Amniotic epithelial cell (primary cell): Measurements from ENCODE around the gene IDI2.

DNA sequence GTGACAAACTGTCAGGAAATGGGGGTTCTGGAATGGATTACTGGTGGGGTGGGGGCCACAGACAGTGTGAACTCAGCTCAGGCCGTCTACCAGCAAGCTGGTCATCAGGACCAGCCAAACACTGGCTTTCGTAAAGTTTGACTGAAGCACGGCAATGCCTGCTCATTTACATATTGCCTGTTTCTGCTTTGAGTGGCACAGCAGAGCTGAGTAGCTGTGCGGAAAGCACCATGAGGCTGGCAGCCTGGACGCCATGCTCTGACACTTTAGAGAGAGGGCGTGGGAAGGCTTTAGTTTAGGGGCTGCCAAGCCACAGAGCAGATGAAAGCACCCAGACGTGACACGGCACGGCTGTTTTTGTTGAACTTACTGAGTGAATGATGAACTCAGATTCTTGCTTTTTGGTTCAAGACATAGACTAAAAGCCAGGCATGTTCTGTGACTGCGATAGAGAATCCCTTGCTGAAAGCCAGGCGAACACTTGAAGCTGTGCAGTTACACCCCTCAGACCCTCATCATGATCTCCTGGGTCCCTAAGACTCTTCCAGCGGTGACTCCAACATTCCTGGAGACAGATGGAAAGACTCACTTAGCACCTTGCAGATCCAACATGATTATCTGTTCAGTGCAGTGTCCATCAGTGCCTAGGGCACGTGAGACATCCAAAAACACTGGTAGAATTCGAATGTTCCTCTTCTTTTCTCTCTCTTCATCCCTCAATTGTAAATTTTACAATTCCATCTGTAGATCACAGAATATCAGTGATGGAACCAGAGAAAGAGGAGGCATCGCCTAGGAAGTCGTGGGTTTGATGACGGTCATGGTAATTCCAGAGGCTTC lies 182.1 kb downstream of the ZMYND11 start:
- RRBS = no CpG with 5 or more reads among the region's 17 CpGs

- RRBS = no CpG with 5 or more reads among the region's 20 CpGs
Measured at GRCh38 chr10:383746-384474, 248.7 kb downstream of the ZMYND11 start.

DNA sequence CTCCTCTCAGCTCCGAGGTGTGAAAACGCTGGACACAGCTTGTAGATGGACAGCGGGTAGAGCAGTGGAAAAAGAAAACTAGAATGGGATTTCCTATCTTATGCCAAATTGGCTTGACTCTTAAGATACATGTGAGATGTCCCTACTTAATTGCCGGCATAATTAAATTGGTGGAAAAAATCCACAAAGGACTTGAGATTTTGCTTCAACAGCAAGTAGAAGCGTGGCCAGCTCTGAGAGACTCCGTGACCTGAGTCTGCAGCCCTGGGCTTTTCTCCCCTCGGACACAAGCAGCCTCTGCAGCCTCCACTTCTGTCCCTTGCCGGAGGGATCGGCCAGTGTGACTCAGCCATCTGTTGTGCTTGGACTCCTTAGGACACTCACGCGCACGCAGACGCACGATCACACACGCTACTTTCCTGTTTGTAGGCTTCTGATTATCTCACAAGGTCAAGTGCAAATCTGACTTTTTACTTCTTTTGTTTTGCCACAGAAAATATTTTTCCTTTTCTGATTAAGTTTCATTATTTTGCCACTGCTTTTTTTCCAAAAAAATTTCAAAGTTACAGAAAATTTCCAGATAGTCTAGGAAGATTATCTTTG lies 268.8 kb downstream of the DIP2C start:
- RRBS = no CpG with 5 or more reads among the region's 15 CpGs

DNA sequence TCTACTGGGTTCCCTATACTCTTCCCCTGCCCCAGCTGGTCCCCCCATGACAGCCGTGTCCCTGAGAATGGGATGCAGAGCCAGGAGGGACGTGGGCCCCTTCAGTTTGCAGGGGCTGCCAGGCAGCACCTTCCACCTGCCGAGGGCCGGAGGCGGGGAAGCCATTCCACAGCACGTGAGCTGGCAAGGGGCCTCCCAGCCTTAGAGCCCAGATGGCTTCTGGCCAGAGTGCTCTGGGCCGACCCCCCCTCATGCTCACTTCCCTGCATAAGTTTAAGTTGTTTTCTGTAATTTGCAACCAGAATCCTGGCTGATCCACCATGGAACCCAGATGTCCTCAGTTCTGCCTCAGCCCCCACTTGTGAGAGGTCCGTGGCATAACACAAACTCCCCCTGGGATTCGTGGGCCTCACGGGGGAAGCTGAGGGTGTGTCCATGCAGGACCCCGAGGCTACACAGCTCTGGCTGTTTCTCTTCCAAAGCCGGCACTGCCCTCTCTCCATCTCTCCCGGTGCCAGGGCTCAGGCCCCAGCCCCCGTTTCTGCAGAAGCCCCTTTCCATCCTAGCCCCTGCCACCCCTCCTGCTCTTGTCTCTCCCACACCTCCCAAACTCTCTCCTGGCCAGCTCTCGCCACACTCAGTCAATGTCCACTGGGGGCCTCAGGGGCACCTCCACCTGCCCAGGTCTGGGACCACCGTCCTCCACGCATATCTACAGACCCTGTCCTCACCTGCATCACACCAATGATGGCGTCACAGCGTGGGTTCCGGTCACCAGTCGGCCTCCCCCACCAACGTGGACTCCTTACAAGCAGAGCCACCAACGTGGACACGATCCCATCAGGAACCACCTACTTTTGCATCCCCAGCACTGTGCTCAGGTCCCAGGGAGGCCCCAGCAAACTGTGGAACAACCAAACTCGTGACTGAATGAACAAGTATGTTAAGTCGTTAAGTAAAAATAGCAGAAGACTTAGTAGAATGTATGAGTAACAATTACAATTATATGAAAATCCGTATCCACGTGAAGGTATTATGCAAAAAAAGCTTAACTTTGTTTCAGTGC lies 38.6 kb downstream of the DIP2C start:
- RRBS = no CpG with 5 or more reads among the region's 28 CpGs

- RRBS = no CpG with 5 or more reads among the region's 4 CpGs
Measured at GRCh38 chr10:895429-895842, 36.1 kb downstream of the LARP4B start.

DNA sequence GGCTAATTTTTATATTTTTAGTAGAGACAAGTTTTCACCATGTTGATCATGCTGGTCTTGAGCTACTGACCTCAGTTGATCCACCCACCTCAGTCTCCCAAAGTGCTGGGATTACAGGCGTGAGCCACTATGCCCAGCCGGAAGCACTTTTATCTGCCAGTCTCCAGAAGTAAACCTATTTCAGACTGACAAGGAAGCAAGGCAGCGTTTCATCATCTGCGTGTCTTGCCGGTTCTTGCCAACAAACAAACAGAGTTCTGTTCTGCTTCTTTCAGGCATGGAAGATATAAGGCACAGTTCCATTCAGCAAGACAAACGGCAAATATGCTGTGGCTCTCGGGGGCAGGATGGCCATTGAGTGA lies 15.5 kb upstream of the LARP4B start:
- RRBS = 56% methylated on average over 4 of the region's 7 CpGs

DNA sequence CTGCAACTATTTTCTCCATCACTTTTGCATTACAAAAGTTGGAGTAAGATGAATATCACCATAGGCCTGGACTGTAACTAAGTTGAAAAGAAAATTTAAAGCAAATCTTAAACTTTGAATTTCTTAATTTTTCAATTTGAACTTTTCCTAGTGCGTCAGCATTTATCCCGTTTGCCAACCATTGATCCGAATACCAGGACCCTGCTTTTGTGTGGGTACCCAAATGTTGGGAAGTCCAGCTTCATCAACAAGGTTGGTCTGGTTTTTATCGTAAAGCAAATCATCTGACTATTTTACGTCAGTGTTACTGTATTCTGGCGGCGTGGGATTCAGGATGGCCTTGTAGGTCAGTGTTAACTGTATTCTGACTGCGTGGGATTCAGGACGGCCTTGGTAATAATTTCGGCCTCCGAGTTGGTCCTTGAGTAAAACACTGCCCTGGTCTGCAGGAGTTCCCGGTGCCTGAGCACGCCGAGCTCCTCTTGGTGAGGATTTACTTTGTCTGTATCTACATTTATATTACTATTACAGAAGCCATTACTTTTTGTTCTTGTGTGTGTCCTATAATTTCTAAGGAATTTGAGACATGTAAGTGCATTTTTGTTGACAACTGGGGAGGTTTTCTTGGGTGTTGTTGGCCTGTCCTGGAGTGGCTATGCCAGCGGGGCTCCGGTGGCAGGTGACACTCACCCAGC lies 9.0 kb downstream of the GTPBP4 start:
- RRBS = no CpG with 5 or more reads among the region's 16 CpGs

- RRBS = no CpG with 5 or more reads among the region's 17 CpGs
Measured at GRCh38 chr10:1006686-1007306, 18.6 kb downstream of the GTPBP4 start.

DNA sequence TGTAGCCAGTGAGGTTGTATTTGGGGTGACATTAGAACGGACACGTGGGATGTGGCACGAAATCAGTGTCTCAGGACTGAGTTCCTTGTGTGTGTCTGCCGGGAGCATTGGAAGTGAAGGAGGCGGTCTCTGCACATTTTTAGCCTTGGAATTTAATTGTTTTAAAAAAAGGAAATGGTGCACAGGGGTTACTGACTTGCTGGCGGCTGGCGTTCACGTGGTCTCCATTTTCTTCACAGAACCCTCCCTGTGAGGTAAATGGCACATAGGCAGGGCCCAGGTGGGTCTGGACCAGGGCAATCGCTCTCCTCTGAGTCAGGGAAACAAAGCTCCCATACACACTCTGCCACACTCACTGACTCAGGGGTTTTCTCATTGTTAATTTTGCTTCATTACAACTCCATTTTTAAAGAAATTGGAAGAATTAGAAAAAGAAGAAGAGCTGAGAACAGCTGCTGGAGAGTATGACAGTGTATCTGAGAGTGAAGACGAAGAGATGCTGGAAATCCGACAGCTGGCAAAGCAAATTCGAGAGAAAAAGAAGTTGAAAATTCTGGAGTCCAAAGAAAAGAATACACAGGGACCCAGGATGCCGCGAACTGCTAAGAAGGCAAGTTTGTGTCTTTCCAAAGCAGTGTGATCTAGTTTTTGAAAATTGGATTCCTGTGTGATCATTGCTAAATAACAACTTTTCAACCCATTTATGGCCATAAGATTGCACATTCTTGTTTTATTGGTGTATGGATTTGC lies 13.4 kb downstream of the IDI2 start:
- RRBS = no CpG with 5 or more reads among the region's 14 CpGs

DNA sequence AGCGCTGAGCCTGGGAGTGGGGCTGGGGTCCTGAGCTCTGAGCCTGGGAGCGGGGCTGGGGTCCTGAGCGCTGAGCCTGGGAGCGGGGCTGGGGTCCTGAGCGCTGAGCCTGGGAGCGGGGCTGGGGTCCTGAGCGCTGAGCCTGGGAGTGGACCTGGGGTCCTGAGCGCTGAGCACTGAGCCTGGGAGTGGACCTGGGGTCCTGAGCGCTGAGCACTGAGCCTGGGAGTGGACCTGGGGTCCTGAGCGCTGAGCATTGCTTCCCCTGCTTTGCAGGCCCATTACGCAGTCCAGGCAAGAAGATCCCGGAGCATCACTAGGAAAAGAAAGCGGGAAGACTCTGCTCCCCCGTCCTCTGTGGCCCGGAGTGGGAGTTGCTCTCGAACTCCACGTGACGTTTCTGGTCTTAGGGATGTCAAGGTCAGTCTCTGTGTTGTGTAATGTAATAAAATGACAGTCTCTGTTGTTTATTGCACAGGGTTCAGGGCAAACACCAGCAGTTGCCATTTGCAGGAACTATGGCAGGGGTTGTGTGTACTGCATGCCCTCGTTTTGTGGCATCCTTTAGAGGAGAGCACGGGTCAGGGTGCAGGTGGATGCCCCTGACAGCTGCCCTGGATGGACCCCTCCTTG lies 10.1 kb downstream of the IDI2 start:
- RRBS = 95% methylated on average over 4 of the region's 20 CpGs

DNA sequence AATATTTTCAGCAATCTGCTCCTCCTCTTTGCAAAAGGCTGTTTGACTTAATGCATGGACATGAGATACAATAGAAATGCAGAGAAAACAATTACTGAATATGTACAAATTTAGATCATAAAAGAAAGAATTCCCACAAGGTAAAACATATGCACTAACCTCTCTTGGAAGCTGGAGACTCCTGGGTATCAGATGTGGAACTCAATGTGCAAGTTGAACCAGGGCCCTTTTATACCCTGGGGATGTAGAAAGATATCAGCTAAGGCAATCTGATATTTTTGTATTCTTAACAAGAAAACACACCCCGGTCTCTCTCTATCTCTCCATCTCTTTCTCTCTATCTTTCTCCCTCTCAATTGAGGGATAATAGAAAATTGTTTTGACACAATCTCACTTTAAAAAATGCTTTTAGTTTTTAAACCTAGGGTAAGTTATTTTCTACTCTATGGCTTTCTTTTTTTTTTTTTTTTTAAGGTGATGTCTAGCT lies at the start of gene IDI2:
Gene IDI2 (minus strand): TSS at position 203 of the 487 bp plus-strand sequence.
- RRBS = no CpG with 5 or more reads among the region's 1 CpG

GRCh38 chr10:1026609-1026887 lies 889 bp upstream of the IDI2 start:
- RRBS = no CpG with 5 or more reads among the region's 5 CpGs

- RRBS = no CpG with 5 or more reads among the region's 6 CpGs
Measured at GRCh38 chr10:1097098-1097304, 40.8 kb downstream of the WDR37 start.

- RRBS = no CpG with 5 or more reads among the region's 29 CpGs
Measured at GRCh38 chr10:1465284-1466295, 271.7 kb downstream of the ADARB2 start.

GRCh38 chr10:1549402-1549812 lies 187.9 kb downstream of the ADARB2 start:
- RRBS = no CpG with 5 or more reads among the region's 14 CpGs

- RRBS = no CpG with 5 or more reads among the region's 14 CpGs
Measured at GRCh38 chr10:1666427-1666784, 70.9 kb downstream of the ADARB2 start.

DNA sequence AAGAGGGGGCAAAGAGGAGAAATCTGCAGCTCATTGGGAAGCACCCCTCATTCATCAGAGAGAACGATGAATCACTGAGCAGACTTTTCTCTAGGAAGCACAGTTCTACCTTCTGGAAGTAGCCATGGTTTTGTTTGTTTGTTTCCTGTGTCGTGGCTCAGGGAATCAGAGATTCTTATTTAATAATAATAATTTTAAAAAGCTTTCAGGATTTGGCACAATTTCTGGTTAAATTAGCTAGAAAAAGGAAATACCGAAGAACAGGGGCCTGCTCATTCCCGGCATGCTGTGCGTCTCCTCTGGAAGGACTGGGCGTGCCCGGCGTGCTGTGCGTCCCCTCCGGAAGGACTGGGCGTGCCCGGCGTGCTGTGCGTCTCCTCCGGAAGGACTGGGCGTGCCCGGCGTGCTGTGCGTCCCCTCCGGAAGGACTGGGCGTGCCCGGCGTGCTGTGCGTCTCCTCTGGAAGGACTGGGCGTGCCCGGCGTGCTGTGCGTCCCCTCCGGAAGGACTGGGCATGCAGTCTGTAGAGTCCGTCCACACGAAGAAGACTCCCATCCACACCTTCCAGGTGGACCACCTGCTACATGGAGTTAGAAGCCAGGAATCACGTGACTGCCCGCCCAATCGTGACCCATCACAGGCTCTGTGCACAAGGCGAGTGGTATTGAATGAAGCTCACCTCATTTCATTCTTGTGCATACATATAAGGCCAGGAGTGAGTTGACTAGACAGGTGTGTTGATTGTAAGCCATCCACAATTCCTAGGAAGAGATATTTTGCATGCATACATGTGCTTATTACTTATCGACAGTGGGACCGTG lies 577.7 kb upstream of the ADARB2 start:
- RRBS = no CpG with 5 or more reads among the region's 37 CpGs

DNA sequence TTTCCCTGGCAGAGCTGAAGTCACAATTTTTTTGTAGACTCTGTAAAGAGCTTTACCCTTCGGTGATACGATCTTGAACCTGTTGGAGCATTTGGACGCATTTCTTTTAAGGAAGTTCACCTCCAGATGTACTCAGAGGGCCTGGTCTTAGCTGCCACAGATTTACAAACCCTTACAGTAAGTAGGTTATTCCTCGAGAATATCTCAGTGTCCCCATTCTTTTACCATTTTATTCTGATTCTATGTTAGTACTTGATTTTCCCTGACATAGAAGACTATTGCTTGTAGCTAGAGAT lies 2.7 kb downstream of the PFKP start:
- RRBS = no CpG with 5 or more reads among the region's 4 CpGs

DNA sequence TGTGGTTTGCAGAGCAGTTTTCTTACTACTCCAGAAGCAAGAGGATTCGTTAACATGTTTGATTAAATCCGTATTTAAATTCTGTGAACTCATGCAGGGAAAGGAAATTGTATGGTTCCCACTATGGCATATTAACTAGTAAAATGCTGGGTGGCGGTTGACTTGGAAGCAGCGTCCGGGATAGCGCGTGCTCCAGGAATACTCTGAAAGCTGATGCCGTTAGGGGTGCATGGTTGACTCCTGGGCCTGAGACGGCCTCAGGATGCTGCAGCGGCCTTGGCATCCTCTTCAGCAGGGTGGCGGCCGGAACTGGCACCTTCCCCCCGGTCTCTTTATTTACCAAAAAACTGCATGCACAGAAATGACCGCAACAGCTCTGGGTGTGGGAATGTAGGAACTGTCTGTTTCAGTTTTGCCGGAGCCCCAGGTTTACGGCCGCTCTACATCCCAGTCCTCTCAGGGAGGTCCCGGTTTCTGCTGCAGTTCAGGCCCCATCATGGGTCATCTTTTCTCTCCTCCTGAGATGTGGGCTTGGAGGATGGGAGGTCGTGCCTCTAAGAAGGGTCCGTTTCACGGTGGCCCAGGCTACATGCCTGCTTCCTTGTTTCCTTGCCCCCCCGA lies 28.8 kb downstream of the PFKP start:
- RRBS = 12% methylated on average over 5 of the region's 22 CpGs

DNA sequence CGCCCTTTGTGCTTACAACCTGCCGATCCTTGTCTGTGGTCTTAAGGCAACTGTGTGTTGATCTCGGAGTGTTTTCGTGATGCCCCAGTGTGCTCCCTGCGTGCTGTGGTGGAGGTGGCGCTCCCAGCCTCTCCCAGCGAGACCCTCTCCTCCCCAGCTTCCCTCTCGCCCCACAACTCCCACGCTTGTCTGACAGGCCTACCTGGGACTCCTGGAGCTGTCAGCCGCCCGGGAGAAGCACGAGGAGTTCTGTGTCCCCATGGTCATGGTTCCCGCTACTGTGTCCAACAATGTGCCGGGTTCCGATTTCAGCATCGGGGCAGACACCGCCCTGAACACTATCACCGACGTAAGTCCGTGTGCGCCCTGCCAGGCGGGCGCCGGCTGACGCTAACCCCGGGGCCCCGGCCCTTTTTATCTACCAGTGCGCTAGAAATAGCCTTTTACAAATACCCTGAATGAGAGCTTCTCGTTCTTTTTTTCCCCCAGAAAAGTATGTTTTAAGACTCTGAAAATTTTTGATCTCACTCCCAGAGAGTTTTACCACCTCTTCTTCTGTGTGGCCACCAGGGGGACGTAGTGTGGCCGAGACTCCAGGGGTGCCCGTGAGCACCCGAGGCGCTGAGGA lies 52.5 kb downstream of the PFKP start:
- RRBS = 97% methylated on average over 13 of the region's 34 CpGs